LHCN-M2 (cell line): ENCODE results near the gene EXOSC6.

- RAMPAGE, long total RNA = no peak
These were observed 8.0 kb downstream of the PDF start for GRCh38 chr16:69322286-69322986.

DNA sequence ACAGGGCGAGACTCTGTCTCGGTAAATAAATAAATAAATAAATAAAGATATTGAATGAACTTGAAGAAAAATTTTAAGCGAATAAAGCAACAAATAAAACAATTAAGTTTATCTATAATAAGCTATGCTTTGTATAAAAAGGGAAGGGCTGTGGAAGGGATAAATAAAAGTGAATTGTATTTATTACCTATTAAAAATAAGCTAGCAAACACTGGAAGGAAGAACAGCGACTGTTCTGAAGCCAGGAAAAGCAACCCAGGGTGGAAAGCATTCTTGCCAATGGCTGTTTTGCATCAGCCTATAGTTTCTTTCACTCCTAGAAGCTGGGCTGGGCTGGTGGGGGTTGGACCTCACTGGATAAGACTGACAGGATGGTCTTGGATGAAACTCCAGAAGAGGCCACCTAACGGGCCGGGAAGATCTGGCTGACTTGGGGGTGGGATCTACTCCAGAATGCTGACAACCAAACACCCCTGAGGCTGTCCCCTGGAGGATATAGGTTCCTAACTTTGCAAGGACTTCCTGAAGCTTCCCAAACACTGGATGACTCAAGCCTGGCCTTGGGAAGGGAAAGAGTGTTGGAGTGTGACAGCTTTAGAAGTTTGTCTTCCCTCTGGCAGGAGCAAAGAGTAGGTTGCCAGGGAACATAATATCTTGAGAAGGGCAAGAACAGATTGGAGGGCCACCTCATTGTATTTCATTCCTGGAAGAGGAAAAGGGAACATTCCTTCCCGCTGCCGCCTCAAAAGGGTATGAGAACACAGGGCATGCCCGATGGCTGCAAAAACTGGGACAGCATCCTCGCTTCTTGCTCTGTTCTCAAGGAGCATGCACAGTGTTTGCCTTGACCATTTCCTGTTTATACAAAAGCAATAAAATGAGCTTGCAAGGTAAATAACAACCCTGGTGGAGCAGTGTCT, 6.9 kb upstream of the CYB5B start:
- RAMPAGE, long total RNA = no peak

DNA sequence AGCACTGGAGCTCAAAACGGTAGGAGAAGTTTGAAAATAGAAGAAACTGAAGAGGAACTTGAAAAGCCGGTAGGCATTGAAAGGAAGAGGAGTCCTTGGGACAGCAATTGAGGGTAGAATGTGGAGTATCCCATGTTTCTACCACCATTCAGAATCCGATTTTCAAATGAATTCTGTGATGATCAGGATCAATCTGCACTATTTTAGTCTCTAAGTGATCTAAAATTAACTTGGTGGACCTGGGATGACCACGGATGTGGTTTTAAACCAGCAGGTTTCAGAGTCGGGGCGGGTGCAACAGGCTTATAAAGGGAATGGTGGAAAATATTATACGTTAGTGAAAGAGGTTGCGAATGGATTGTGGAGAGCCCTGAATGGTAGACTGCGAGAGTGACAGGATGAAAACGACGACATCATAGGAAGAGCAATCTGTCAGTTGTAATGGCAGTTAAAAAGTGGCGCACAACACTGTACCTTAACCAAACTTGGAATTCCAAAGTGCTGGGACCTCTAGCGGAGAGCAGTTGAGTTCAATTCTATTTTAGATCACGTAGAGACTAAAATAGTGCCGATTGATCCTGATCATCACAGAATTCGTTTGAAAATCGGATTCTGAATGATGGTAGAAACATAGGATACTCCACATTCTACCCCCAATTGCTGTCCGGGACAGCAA, 1.3 kb upstream of the CYB5B start:
- RAMPAGE, long total RNA = no peak

DNA sequence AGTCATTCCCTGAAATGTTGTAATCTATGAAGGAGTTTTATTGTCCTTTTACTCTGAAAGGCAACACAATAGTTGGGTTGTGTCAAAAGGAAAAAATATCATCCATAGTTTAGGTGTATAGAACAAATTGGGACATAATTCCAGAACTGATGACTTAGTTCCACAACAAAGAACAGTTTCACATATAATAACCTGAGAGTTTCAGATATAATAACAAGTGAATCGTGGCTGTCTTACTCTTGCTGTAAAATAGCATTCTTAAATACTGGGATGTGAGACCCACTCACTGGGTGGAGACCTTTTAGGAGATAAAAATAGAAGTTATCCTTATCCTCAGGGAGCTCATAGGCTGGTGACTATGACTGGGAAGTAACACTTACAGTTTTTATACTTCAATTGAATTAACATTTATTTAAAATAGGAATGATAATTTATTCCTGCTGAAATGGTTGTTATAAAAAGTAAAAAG, 20.7 kb downstream of the CYB5B start:
- RAMPAGE, long total RNA = no peak

DNA sequence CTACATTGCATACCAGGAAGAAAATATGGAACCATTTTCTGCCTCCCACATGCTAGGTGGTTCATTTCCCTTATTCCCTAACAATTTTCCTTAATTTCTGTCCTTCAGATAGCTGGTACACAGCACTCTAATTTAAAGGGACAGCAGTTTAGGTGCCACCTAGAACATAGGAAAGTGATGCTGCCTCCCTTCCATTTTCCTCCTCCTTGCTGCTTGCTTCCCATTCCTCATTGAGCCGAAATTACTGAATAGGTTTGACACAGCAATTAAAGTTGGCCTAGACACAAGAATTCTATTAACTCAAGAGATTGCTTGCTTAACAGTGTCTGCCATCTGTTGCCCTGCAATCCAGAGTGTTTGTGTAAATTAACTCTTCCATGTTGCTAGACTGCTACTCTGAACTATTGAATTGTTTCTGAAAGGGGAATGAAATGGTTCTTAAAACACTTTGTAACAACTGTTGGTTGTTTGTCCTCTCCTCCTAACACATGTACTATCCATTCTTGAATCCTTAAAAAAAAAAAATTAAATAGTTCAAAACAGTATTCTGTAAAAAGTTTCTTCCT, 24.4 kb downstream of the CYB5B start:
- RAMPAGE, long total RNA = no peak

- RAMPAGE, long total RNA = no peak
These were observed 57.9 kb downstream of the CYB5B start for GRCh38 chr16:69481903-69483180.

DNA sequence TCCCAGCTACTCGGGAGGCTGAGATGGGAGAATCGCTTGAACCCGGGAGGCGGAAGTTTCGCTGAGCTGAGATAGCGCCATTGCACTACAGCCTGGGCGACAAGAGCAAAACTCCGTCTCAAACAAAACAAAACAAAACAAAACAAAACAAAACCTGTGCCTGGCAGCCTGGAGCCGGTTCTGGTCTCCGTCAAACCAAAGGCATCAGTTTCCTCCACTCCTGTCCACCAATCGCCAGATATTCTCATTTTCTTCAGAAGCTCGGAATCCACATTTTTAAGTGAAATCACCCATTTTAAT, 655 bp downstream of the NQO1 start:
- RAMPAGE, long total RNA = no peak

GRCh38 chr16:69823668-69824231, 61.6 kb downstream of the WWP2 start:
- RAMPAGE, long total RNA = no peak

DNA sequence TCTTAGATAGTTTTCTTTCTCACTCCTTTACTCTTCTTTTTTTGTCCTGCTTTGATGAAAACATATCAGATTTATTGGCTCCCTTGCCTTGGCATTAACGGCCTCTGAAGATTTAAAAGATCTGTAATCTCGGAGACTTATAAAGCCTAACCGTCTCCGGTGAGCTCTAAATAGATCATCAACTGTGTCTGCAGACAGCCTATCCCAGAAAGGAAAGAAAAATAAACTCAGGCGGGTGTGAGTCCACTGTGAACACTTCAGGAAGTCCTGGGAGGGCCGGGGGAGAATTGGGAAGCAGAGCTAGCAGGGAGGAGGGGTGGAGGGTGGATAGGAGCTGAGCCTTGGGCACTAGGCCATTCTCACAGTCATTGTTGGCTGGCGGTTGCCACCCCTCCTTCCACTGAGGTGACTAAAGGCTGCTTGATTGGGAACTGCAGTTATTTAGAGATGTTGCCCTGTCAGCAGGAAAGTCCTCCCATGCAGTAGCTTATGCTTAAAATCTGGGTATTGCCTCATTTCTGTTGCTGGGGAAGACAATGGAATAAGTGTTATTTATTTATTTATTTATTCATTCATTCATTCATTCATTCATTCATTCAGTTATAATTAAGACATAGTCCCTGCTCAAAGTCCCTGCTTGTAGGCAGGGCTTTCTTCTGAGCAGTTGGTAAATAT, 86.9 kb downstream of the WWP2 start:
- RAMPAGE, long total RNA = no peak

- RAMPAGE, long total RNA = no peak
These were observed 91.5 kb upstream of the CLEC18A start for GRCh38 chr16:69859550-69860198.

DNA sequence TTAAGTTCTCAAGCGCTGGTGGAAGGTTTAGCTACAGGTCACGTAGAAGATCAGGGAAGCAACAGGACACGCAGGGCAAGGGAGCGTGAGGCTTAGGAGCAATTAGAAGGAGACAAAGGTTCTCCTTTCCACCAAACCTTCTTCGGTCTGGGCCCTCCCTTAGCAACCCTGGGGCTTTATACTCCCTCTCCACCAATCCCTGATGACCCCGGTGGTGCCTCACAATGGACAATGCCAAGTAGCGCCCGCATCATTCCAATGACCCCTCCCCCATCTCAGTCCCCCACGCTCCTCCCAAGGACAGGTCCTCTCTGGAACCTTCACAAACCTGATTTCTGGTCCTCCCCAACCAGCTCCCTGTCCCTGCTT, 39.1 kb downstream of the CLEC18A start:
- RAMPAGE, long total RNA = no peak

DNA sequence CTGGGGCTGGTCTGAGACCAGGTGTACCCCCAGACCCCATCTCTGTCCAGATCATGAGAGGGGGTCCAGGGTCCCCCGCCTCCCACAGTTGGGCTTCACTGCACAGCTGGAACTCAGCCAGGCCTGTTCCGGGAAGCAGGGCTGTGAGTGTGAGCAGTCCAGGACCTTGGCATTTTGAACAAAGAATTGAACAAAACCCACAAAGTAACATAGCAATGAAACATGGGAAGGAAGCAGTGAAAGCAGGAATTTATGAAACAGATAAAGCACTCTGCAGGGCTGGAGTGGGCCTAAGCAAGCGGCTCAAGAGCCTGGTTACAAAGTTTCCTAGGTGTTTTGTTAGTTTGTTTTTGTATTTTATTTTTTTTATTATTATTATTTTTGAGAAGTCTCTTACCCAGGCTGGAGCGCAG, 25.1 kb downstream of the CLEC18C start:
- RAMPAGE, long total RNA = no peak

GRCh38 chr16:70251836-70252286, at the start of gene EXOSC6:
TSS of gene EXOSC6 (minus strand) at chr16:70251940.
- RAMPAGE, long total RNA = no peak

DNA sequence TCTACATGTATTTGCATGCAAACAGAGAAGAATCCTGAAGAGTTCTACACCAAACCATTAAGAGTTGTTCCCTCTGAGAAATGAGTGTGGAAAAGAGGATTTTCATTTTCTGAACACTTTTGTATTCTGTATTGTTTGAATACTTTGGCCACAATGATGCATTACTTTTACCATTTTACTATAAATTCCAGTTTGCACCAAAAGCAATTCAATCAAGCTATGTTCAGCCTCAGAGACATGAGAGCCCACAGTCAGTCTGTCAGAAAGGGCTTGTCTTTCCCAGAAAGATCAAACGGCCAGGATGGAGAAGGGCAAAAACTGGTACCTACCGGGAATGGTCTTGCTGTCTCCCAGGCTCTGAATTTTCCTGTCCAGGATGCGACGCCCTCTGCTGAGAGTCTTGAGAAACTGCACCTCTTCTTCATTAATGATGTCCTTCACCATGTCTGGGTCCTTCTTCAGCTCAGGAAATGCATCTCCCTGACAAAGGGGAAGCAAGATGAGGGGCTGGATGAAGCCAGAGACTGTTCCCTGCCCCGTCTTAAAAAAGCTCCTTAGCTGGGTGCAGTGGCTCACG, 15.7 kb upstream of the EXOSC6 start:
- RAMPAGE, long total RNA = no peak

GRCh38 chr16:70347067-70347748, 505 bp downstream of the DDX19A start:
- RAMPAGE, long total RNA = no peak

DNA sequence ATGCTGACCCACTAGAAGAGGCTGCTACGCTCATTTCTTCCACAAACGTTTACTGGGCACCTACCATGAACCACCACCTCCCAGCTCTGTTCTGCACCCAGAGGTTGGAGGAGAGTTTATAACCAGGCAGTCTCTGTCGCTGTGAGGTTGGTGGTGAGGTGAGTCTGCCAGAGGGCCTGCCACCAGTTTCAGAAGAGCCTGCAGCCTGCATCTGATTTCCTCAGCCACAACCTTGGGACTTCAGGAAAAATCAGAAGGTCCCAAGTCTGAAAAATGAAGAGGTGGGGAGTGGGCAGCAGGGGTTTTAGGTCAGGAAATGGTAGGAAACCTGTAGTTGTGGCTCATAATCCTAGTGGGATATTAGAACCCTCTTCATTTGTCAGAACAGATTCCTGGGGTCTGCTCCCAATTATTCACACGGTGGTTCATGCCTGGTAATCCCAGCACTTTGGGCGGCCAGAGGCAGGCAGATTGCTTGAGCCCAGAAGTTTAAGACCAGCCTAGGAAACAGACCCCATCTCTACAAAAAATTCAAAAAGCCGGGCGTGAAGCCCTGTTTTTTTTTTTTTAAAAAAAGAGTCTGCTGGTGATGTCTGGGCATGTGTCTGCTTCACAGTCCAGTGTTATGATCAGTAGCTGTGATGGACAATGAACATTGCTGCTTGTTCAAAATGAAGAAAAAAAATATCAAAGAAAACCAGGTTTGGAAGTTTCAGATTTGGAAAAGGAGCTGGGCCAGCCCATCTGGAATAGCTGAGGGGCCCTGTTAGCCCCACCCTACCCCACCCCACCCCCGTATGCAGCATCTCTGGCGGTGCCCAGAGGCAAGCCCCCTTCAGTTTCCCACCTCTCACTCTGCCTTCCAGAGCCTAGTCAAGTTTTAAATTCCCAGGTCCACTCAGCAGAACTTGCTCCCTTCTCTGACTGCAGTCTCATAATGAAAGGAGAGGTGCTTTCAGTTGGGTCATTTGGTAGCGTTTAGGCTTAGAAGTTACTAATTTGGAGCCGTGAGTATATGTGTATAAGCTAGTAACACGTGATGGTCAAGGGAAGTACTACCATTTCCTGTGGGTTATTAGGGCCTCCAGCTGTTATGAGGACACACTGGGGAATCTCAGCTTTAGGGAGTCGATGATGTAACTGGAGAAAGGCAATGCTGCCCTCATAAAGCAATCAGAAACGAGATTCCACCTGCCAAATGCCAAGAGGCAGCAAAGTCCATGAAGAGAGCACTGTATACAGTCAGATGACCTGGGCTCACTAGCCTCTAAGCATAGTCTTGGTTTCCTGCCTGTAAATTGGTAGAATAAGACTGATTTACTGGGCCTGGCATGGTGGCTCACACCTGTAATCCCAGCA, 52.4 kb downstream of the SF3B3 start:
- RAMPAGE, long total RNA = no peak

DNA sequence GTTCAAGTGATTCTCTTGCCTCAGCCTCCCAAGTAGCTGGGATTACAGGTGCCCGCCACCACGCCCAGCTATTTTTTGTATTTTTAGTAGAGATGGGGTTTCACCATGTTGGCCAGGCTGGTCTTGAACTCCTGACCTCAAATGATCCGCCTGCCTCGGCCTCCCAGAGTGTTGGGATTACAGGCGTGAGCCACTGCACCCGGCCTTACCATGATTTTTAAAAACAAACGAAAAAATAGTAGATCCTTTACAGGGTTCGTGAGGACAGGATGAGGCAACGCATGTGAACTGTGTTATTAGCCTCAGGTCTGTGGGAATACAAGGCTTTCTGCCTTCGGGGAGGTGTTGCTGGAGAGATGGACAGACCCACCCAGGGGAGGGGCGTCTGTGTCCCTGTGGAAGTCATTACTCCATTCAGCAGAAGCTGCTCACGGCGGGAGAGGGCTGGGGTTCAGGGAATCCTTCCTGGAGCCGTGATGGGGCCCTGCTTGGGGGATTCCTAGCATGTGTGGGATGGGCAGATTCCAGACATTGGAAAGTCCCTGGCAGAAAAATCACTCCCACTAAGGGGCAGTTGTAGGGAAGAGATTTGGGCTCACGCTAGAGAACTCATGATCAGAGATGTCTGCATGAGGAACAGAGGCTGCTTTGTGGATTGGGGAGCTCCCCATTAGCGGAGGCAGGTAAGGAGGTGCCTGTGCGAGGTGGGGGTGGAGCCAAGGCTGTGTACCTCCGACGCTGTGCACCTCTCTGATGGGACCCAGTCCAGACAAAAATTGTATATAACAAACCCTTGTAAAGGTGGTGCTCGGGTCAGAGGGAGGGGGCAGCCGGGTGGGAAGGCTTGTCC, 56.4 kb upstream of the IL34 start:
- RAMPAGE, long total RNA = no peak

GRCh38 chr16:70620576-70621445, 25.5 kb upstream of the IL34 start:
- RAMPAGE, long total RNA = no peak

DNA sequence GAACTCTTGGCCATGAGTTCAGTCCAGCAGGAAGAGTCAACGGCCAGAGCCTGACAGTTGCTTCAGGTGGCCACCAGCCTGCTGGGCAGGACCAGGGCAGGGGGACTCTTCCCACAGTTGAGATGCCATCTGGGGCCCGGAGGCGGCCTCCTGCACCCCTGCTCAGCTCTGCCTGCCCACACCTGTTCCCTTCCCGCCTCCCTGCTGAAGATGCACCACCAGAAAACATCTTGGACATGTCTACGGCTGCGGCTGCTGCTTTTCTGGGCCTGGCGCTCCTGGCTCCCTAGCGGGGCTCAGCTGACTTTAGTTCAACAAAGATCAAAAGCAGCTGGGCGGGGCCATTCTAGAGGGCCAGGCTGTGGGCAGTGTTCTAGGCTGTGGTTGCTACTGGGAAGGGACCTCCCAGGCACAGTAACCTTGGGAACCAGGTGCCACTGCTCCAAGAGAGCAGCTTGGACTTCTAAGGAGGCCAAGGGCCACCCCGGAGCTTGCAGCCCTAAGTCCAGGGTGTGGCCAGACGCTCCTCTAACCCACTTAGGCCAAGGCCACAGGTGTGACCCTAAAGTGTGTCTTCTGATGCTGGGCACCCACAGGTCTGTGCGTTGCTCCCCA, 3.7 kb upstream of the MTSS2 start:
- RAMPAGE, long total RNA = no peak

GRCh38 chr16:70692303-70693067, 6.6 kb upstream of the MTSS2 start:
- RAMPAGE, long total RNA = no peak